UCH-1 (cell line): ENCODE data around the genes NFKBIE and CLIC5.

GRCh38 chr6:44262873-44263912 is 2.2 kb downstream of the NFKBIE start:
- RRBS, result no CpG with 5 or more reads among the region's 12 CpGs

DNA sequence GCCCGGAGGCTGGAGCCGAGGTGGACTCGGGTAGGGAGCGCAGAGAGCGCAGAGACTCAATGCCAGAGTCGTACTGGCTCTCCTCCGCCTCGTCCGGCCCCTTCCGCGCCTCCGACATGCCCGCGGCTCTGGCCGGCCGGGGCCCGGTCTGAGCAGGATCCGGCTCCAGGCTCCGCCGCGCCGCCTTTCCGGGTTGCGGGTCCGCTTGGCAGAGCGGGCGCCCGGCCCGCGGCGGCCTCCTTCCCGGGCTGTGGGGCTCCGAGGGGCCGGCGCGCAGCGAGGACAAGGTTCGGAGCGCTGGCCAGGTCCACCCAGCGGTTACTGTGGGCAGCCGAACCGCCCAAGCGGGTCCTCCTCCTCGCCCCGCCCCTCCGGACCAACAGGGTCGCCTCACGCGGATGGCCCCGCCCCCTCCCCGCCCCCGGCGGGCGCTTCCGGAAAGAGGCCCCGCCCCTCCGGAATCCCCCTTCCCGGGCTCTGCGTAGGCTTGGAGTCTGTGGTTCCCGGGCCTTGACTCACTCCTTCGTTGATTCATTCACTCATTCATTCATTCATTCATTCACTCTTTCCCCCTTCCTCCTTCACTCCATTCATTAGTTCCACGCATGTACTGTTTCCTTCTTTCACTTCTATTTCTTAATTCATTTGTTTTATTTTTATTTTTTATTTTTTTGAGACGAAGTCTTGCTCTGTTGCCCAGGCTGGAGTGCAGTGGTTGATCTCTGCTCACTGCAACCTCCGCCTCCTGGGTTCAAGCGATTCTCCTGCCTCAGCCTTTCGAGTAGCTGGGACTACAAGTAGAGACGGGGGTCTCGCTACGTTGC is at the start of gene NFKBIE:
Gene NFKBIE (minus strand): TSS at position 323 of the 824 bp plus-strand sequence.
- RRBS, result 4% methylated on average over 28 of the region's 69 CpGs

- RRBS, result no CpG with 5 or more reads among the region's 9 CpGs
Observed at GRCh38 chr6:44298752-44299831, 1.6 kb upstream of the TCTE1 start.

DNA sequence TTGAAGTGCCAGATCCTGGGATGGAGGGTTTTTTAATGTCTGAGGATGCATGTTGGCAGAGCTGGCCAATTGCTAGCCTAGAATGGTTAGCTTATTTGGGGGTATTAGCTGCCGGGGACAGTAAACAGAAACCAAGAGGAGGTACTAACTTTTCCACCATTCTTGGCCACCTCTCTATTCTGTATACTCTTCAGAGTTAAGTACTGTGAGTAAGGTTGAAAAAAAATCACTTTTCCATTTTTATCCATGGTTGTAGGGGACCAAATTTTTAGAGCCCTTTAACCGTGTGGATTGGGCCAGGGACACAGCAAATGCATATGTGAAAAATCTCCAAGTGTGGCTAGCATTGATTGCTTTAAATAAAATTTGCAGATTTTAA is 10.5 kb downstream of the CDC5L start:
- RRBS, result no CpG with 5 or more reads among the region's 2 CpGs

GRCh38 chr6:44475555-44476118 is 88.1 kb downstream of the CDC5L start:
- RRBS, result 0% methylated on average over 1 of the region's 18 CpGs

DNA sequence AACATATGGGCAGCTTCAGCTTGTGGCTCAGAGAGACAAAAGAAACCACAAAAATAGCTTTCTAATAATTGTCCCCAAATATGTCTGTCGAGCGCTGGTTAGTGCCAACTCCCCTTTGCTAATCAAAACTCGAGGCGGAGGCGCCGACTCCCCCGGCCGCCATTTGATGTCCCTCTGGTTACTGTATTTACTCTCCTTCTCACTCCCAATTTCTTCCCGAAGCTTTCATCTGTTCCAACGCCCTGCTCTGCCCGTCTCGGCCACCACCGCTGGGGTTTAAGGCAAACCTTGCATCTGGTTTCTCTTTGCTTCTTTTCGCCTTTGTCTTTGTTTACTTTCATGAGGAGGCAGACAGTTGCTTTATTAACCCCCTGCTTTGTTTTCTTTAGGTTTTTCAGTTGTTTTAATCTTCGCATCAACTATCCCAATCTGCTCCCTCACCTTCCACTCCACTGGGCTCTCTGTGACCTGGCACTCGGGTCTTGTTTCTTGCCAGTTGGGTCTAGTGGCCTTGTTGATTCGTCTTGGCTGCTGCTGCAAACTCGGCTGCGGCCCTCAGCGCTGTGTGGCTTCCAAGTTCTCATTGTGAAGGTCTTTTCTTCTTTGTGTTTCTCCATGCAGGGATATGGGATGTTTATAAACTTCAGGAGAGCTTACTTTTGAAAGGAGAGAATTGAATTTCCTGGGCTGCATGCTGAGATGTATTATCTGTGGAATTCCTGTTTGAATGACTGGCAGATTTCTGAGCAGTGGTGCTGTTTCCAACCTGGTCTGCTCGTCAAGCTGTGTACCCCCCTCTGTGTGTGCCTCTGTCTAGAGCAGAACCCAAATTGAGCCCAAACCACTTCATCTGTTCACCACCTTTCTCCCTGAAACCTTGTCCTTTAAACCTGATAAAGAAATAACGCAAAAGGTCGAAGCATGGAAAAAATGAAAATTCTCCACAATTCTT is 155.1 kb downstream of the CDC5L start:
- RRBS, result no CpG with 5 or more reads among the region's 23 CpGs

DNA sequence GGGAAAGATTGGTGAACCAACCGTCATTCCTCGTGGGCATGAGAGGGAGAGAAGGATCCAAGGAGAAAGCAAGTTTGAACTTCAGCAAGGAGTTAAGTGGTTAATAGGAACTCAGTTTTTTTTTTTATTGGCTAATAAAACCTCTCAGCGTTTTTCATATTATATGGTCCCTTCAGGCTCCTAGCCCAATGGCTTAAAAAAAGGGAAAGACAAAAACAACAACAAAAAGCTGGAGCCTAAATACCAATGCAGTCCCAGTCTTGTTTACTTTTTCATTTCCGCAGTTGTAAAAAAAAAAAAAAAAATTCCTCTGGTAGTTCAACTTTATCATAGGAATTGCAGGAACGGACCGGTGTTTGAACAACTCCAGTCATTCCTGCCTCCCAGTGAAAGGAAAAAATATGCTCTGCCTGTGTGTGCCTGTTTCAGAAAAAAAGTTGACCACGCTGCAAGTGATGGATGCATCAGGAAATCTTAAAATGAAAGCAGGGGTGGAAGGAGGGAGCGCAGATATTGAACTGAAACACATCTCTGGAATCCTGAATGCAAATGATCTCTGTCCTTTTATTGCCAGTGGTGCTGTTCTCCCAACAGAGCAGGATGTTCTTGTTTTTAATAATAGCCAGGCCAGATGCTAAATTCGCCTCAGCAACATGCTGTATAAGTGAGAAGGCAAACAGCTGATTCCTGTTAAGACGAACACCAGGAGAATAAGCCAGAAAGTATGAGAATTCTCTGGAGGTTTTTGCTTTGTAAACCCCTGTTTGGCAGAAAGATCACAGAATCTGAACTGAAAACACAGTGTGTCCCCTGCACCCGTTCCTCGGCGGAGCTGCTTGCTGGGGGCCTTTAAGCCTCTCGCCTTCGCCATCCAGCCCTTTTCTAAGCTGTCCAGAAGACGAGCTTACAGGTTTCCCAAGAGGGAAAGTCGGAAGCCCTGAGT is 178.3 kb upstream of the SUPT3H start:
- RRBS, result no CpG with 5 or more reads among the region's 17 CpGs

GRCh38 chr6:45566681-45567226 is 189.0 kb upstream of the SUPT3H start:
- RRBS, result no CpG with 5 or more reads among the region's 6 CpGs

DNA sequence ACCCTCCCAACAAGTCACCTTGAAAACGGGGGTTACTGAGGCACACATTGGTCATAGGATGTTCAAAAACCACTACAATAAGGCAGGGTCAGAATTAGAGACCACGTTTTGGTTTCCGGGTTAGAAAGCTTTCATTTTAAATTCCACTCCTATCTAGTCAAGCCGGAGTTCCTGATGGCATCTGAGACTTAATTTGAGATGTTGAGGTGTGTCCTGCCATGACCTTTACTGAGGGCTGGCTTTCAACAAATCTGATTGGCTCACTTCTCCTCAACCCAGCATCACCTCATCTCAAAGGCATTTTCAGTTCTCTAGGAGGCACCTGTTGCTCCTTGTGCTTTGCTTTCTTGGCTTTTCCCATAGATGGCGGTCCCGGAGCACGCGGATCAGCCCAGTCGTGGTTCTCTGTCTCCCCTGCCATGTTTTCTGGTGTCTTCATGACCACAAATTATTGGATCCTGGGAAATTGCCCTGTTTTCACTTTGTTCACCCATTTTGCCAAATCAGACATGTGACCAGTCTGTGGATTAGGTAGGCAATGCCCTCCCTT is 230.8 kb upstream of the SUPT3H start:
- RRBS, result no CpG with 5 or more reads among the region's 9 CpGs

GRCh38 chr6:45959365-45960056 is 56.1 kb downstream of the CLIC5 start:
- RRBS, result no CpG with 5 or more reads among the region's 4 CpGs

DNA sequence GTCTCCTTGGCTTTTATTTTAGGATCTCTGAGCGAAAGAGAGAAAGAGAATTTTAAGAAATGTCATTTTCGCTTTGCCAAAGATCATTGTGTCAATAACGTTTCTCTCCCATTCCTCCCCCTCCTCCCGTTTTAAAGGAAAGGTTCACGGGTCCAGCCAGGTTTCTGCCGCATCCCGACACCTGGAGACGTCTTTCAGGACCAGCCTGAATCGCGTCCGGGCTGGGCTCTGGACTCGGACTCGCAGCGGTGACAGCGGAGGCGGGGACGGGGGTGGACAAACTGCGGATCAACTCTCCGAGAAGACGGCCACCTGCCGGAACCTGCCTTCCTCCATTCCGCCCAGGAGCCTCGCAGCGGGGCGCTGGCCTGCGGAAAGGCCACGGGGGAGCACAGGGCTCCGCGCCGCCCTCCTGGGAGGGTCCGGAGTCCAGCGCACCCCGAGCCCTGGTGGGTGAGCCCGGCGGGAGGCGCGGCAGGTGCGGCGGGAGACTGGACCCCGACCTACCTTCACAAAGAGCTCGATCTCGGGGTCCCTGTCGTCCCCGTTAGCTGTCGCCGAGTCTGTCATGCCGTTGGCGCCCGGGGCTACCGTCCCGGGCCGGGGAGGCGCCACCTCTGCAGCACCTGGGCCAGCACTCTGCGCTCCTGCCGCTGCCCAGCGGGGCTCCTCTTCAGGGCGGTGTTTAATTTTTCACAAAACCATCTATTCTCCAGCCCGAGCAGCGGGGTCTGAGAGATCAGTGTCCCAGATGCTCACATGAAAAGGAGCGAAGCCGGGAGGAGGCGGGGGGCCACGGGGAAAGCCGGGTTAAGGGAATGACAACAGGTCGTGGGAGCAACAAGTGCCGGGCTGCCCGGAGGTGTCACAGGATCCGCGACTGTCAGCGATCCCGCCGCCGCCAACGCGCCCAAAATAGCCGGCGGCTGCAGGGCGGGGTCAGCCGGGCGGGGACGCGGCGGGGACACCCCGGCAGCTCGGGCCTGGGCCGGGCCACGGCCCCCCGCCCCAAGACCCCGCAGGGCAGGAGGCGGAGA is at the start of gene CLIC5:
Gene CLIC5 (minus strand): TSS at position 888 of the 1,037 bp plus-strand sequence.
- RRBS, result 6% methylated on average over 25 of the region's 90 CpGs

GRCh38 chr6:46323521-46323847 is 152.7 kb upstream of the ENPP5 start:
- RRBS, result no CpG with 5 or more reads among the region's 2 CpGs

GRCh38 chr6:46920822-46921594 is 730 bp downstream of the ADGRF5 start:
- RRBS, result no CpG with 5 or more reads among the region's 11 CpGs

DNA sequence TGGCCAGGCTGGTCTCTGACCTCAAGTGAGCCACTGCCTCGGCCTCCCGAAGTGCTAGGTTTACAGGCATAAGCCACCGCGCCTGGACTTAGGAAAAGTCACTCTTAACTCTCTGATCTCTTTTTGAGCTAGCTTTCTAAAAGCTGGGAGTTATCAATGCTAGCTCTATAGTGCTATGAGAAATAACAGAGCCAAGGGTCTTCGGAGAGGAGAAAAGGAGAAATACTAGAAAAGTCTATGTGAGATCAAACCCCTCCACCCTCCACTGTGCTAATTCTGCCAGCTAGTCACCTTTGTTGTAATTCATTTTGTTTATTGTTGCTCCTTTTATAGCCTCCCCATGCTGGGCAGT is 90.3 kb upstream of the ADGRF1 start:
- RRBS, result no CpG with 5 or more reads among the region's 5 CpGs

DNA sequence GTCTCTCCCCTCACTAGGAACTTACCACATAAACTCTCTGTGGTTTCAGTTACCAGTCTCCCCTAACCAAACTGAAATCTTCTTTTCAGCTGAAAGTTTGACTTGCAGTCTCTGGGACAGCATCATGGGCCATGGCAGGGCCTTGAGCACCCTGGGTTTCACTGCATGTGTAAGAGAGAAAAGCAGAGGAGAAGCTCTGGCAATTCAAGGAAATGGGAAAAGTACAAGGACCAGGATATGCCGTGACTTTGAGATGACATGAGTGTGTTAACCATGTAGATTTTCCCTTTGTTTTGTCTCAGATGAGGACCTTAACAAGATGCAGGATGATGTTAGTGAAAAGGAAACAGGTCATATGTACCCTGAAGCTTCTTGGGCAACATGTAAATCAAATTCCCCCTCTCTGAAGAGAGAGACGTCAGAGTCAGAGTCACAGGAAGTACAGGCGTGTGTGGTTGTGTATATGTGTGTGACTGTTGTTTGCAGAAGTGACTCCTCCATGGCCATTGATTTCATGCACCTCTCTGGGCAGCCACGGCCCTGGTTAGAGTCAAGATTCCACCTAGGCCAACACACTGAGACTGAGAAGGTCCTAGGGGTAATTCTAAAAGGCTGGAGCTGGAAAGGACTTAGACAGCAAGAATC is 106.2 kb downstream of the TNFRSF21 start:
- RRBS, result no CpG with 5 or more reads among the region's 4 CpGs

GRCh38 chr6:47405368-47405974 is 72.1 kb upstream of the CD2AP start:
- RRBS, result no CpG with 5 or more reads among the region's 5 CpGs

DNA sequence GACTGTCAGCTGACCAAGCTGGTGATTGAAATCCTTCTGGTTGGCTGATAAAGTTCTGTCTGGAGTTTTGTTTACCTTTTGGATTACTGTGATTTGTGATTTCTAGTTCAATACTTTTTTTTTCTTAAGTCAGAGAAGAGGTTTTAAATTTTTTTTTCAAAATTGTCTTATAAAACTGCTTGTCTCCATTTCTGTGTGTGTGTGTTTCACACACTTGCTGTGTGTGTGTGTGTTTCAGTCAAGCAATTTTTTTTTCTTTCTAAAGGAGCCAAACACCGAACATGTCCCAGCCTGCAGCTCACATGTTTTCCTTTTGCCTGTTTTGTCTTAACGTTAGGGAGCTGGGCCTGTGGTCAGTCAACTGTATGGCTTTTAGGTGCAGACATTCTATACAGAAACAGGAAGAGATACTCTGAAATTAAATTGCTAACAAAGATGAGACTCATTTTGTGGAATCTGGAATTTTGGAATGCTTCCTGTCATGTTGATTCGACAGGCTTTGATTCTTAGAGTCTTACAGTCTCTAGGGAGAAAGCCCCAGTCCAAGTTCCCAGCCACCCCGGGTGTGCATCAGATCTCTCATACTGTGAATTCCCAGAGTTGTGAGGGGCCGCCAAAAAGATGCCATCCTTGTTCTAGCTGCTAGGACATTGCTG is 28.4 kb upstream of the ADGRF4 start:
- RRBS, result no CpG with 5 or more reads among the region's 5 CpGs

GRCh38 chr6:48111647-48111976 is 615 bp upstream of the PTCHD4 start:
- RRBS, result no CpG with 5 or more reads among the region's 1 CpG

GRCh38 chr6:49541756-49542304 is 8.6 kb upstream of the C6orf141 start:
- RRBS, result no CpG with 5 or more reads among the region's 5 CpGs